Monocyte (primary cell): Measurements from ENCODE around the gene CMTR1.

DNA sequence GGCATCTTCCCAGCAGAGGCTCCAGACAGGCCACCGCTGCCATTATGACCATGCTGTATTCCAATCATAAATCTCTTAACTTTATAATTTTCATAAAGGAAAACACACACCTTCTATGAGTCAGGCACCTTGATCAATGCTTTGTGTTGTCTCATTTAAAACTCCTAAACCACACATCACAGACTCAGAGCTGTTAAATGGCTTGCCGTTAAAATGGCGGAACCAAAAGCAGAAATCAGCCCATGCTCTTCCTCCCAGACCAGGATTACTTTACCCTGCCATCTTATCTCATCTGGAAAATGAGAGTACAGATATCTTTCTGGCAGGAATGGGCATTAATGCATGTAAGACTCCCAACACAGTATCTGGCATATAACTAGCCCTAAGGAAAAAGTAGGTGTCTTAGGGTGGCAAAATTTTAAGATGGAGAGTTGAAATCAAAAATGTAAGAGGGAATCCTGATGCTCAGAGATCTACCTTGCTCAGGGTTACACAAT lies 36.6 kb downstream of the STK38 start:
- PRO-cap, 2 experiments: no peak in any of the 2 experiments

DNA sequence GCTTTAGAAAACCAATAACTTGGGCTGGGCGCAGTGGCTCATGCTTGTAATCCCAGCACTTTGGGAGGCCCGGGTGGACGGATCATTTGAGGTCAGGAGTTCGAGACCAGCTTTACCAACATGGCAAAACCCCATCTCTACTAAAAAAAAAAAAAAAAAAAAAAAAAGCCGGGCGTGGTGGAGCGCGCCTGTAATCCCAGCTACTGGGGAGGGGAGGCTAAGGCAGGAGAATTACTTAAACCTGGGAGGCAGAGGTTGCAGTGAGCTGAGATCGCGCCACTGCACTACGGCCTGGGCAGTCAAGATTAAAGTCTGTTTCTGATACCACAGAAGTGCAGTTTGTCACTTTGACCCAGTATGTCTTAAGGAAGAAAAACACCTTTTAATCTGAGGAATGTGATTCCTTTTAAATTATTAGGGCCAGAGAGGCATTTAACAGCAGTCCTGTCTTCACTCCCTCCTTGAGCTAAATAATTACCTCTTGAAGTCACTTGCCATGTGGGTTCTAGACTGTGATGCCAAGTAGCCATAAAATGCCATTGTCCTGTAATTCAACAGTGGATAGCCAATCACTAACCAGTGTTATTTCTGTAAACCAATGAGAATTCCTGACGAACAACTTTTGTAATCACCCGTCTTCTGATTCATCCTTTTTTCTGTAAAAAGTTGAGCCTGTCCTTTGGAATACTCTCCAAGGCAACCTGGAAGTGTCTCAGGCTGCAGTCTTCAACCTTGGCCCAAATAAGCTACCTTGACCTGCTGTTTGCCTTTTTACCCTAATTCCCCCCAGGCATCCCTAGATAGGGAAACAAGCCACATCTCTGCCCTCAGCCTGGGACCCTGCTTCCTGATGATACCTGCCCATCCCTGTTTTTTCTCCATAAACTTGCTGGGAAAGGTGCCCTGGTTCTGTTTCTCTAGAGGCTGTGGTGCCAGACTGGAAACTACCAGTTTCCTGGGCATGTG lies 16.3 kb downstream of the SRSF3 start:
- PRO-cap, 2 experiments: peak in 1 of 2 experiments; most common plus-strand start position 511 of the sequence (in 1)

- PRO-cap, 2 experiments: no peak in any of the 2 experiments
Observed at GRCh38 chr6:36627859-36628337, 33.7 kb downstream of the SRSF3 start.

DNA sequence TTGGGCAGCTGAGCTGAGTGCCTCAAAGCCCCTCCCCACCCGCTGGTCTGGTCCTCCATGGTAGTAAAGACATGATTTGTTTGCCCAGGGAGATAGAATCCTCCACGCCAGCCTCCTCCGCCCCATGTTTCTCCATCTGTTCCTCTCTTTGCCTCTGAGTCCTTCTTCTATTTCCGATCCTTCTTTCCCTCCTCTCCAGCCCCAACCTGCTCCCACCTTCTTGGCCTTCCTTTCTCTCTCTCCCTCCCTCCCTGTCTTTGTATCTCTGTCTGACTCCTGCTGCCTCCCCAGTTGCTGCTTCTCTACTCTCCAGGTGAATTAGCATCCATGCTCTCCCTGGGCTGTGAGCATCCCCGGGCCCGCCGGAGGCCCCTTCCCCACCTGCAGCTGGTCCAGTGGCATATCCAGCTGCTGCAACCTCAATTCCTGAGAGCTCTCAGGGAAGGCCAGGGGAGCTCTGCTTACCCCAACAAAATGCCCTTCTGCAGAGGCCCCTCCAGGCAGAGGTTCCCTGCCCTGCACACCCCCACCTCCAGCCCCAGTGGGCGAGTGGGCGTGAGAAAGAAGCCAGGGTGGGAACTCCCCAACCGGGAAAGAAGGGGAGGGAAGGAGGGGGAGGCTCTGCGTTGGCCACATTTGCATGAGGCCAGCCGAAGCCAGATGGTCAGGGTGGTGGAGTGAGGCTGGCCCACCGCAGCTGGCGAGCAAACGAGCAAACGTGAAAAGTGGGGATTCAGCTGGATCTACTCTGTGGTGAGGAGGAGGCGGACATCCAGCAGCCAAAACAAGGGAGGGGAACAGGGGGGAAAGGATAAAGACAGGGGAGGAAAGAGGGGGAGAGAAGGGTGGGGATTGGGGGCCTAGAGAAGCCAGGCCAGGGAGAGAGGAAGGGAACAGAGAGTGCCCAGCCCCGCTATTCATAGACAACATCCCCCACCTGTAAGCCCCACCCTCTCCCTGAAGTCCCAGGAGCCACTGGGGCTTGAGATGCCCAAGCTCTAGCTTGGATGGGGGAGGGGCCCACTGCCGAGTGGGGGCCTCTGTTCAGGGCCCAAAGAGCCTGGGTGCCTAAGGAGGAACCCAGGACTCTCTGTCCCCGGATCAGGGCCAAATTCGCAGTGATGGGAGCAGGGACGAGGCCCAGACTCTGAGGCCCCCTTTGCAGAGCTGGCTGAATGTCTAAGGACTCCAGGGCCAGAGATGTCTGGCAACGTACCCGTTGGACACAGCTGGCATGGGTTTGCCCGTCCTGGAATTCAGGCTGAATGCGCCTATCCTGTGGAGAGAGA lies 45.4 kb downstream of the CPNE5 start:
- PRO-cap, 2 experiments: no peak in any of the 2 experiments

GRCh38 chr6:36912559-36913106 lies 26.9 kb downstream of the C6orf89 start:
- PRO-cap, 2 experiments: no peak in any of the 2 experiments

DNA sequence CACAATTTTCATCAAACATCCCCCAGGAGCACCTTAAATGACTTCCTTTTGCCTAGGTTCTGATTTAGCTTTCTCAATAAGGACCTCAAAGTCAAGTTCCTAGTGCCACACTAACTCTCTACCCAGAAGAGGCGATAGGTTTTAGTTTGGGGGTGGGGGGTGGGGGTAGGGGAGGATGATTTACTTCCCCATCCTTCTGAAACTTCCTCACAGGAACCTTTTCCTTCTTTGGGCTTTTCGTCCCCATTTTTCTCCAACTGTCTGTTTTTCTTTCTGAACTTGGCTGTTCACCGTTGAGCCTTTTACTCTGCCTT lies 1.5 kb upstream of the MTCH1 start:
- PRO-cap, 2 experiments: no peak in any of the 2 experiments

DNA sequence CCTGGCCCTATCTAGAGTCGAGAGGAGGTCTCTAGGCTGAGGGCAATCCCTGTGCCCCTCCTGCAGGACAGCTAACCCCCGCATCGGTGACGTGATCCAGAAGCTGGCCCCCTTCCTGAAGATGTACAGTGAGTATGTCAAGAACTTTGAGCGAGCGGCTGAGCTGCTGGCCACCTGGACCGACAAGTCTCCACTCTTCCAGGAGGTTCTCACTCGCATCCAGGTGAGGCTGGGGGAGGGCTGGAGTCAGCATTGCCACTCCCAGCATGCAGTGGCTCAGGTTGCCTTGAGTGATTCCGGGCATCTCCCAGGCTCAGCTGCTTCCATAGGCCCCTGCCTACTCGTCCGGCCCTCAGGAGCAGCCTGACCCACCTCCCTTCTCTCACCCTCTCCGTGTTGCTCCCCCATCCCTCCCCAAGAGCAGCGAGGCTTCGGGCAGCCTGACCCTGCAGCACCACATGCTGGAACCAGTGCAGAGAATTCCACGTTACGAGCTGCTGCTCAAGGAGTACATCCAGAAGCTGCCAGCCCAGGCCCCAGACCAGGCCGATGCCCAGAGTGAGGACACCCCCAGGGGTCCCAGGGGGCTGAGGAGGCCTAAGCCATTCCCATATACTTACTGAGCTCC lies 8.2 kb downstream of the FGD2 start:
- PRO-cap, 2 experiments: no peak in any of the 2 experiments

- PRO-cap, 2 experiments: no peak in any of the 2 experiments
Observed at GRCh38 chr6:37051058-37051815, 45.8 kb downstream of the FGD2 start.

DNA sequence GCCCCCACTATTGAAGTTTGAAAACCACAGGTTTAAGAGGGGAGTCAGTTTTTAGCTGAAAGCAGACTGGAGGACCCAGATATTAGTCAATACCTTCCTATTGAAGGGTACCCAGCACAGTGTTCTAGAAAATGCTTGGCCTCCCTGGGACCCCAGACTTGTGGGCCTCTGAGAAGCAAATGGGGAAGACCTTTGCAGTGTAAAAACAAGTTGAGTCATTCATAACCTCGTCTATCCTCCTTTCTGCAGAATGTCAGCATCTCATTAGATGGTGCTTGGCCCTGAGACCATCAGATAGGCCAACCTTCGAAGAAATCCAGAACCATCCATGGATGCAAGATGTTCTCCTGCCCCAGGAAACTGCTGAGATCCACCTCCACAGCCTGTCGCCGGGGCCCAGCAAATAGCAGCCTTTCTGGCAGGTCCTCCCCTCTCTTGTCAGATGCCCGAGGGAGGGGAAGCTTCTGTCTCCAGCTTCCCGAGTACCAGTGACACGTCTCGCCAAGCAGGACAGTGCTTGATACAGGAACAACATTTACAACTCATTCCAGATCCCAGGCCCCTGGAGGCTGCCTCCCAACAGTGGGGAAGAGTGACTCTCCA lies 3.8 kb downstream of the PIM1 start:
- PRO-cap, 2 experiments: no peak in any of the 2 experiments

GRCh38 chr6:37432750-37433351 lies at the start of gene CMTR1:
CMTR1 (plus strand) TSS chr6:37433221.
- PRO-cap, 2 experiments: peak in 2 of 2 experiments; most common plus-strand start chr6:37433272 (in 2); most common minus-strand start chr6:37433110 (in 1)

DNA sequence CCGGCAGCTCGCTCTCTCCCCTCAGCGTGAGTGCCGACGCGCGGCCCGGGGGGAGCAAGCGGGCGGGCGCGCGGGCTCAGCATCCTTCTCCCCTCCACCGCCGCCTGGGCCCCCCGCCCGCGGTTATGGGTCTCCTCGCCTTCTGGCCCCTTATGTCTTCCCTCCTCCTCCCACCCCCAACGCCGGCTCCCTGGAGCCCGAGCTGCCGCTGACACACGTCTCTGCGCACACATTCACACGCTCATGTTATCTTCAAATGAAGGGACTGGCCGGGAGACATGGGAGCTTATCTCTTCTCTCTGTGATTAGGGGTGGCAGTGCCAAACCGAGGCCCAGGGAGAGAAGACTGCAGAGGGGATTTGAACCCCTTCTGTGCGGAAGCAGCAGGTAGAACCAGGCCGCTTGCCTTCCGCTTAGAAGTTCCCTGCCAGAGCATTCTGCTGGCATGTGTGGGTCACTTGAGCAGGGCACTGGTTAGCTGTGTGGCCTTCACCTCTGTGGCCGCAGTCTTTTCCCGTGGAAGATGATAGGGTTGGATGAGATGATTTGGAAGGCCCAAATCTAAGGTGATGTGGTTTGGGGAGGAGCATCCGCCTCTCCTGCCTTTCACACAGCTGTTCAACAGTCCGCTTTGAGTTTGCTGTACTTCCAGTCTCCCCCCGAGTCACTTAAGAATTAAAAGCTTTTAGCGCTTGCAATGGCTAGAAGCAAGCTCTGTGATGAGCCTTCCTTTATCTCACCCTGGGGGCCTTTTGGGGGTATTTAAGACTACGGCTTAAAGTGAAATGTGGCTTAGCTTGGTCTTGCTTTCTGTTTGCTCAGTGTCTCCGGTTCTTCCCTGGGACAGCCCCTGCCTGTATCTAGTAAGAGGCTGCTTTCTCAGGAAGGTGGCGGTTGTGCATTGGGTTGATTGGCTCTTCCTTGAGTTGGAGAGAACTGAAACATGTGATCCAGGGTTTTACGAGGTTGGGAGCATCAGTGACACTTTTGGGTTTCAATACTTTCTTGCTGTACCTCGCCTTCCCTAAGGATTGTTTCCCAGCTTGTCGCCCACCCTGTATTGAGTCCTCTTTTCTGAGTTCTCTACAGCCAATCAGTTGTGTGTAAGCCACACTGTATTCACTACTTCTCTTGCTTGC lies 700 bp downstream of the CMTR1 start:
- PRO-cap, 2 experiments: peak in 2 of 2 experiments; most common plus-strand start position 255 of the sequence (in 2); most common minus-strand start position 125 of the sequence (in 2)

DNA sequence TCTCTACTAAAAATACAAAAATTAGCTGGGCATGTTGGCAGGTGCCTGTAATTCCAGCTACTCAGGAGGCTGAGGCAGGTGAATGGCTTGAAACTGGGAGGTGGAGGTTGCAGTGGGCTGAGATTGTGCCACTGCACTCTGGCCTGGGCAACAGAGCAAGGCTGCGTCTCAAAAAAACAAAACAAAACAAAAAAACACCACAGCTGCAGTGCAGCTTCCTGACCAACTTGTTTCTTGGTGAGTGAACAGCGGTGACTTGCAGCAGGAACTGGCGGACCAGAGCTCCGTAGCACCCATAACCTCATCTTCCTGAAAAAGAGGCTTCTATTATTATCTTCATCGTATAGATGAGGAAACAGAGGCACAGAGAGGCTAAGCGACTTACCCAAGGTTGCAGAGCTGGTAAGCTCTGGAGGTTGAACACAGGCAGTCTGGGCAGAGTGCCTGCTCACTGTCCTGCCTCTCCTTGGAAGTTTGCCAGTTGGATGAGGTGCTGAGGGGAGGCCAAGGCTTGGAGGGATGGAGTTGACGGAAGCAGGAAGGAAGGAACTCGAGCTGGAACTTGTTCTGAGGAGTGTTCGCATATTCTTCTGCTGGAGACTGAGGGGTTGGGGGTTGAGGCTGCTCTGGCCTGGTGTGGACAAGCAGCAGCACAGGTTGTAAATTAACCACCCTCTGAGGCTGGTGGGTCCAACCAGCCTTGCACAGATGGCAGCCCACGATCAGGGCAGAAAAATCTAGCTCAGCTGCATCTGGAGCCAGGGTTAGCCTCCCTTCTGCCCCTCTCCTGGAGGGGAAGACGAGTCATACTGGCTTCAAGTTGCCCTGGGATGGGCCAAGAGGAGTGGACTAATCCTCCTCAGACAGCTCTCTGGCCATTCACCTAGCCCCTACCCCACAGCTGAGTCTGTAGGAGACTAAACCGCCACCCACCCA lies 48.0 kb upstream of the CCDC167 start:
- PRO-cap, 2 experiments: no peak in any of the 2 experiments

DNA sequence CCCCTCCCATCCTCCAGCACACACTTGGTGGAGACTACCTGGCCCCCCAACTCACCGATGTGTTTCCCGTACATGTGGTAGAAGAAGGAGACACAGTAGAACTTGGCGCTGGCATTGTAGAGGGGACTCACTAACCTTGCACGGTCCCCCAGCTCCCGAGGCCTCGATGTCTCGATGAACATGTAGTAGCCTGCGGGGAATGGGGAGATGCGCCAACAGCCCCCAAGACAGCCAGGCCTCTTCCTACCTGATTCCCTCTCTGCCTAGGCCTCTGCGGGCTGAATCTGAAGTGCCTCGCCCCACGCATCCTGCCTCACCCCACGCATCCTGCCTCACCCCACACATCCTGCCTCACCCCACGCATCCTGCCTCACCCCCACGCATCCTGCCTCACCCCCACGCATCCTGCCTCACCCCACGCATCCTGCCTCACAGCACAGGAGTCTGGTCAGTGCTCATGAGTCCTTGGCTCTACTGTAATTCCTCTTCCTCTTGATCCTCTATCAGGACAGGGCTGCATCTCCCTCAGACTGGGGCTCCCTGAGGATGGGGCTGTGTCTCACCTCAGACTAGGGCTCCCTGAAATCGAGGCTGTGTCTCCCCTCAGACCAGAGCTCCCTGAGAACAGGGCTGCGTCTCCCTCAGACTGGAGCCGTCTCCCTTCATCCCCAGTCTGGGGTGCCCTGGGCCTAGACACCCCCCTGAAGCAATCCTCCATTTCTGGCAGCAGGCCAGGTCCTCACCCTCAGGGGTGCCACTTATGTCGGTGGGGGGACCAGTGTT lies 53.7 kb downstream of the MDGA1 start:
- PRO-cap, 2 experiments: no peak in any of the 2 experiments

DNA sequence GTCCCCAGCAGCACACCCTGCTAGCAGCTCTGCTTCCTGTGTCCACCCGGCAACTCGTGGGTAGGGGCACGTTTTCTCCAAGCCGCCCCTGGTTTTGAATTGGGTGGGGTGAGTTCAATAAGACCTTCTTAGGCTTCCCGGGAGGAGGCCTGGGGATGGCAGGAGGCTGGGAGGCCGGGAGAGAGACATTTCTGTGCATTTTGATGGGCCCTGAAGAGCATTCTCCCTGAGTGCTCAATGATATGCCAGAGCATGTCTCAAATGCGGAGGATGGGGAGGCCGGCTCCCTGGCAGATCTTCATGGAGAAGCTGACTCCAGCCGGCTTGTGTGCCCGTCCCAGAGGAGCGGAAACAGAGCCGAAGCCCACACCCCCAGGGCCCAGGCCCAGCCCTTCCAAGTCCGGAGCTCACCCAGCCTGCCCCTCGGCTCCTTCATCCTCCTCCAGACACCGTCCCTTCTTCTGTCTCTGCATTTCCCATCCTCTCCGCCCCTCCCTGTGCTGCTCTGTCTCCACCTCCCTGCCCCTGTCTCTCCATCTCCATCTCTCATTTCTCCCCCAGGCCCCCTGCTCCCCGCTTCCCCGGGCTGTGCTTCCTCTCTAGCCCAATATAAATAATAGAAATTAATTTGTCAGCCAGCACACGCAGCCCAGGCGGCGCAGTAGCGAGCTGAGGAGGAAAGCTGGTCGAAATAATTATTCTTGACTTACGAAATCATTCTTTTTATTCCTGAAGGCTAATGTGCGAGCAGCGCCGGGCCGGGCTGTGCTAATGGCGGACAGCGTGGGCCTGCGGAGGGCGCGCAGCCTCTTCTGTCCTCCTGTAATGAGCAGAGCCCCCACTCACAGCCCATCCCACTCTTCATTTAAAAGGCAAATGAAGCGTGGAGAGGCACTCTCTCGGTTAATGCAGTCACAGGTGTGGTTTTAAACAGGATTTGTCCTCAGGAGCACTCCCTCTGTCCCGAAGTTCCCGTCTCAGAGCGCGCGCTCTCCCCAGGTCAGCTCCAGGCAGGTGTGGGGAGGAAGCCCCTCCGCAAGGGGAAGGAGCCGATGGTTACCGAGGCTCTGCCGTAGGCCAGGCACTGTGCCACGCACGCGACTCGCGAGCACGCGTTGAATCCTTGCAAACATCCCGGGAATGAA lies 36.0 kb upstream of the ZFAND3 start:
- PRO-cap, 2 experiments: no peak in any of the 2 experiments

- PRO-cap, 2 experiments: no peak in any of the 2 experiments
Observed at GRCh38 chr6:37799290-37799778, 20.2 kb upstream of the ZFAND3 start.

DNA sequence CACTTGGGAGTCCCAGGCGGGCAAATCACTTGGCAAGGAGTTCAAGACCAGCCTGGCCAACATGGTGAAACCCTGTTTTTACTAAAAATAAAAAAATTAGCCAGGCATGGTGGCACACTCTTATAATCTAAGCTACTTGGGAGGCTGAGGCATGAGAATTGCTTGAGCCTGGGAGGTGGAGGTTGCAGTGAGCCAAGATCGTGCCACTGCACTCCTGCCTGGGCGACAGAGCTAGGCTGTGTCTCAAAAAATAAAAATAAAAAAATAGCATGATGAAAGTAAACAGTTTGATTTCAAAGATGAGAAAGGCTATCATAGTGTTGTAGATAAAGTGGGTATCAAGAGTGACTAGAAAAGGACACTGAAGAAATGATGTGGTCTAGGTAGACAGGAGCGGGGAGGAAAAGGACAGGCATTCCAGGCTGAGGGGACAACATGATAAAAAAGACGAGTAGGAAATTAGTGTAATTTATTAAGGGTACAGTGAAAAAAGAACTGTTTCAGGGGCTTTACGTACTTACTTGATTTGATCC lies 41.6 kb downstream of the ZFAND3 start:
- PRO-cap, 2 experiments: peak in 1 of 2 experiments; most common plus-strand start position 138 of the sequence (in 1)

DNA sequence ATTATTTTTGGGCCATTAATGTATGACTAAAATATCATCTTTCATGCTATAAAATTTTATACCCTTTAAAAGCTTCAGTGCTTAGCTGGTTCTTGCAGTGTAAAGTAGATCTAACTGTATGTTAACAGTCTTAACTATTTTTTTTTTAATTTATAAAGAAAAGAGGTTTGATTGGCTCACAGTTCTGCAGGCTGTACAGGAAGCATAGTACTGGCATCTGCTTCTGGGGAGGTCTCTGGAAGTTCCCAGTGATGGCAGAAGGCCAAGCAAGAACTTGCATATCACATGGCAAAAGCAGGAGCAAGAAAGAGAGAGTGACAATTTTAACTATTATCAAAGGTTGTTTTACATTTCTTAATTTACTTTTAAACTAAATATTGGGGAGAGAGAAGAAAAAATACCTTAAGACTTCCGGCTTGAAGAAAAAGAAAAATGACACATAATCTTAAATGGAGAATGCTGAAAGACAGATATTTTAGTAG lies 120.9 kb downstream of the ZFAND3 start:
- PRO-cap, 2 experiments: no peak in any of the 2 experiments

DNA sequence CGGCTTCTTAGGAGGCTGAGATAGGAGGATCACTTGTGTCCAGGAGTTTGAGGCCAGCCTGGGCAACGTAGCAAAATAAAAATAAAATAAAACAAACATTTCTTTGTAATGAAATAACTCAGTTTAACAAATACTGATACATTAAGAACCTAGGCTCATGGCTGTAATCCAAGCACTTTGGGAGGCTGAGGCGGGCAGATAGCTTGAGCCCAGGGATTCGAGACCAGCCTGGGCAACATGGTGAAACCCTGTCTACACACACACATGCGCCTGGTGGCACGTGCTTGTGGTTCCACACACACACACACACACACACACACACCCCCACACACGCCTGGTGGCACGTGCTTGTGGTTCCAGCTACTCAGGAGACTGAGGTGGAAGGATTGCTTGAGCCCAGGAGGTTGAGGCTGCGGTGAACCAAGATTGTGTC lies 165.7 kb downstream of the ZFAND3 start:
- PRO-cap, 2 experiments: no peak in any of the 2 experiments

GRCh38 chr6:38154998-38155661 lies 335.6 kb downstream of the ZFAND3 start:
- PRO-cap, 2 experiments: peak in 2 of 2 experiments; most common plus-strand start chr6:38155453 (in 1); most common minus-strand start chr6:38155157 (in 2)

DNA sequence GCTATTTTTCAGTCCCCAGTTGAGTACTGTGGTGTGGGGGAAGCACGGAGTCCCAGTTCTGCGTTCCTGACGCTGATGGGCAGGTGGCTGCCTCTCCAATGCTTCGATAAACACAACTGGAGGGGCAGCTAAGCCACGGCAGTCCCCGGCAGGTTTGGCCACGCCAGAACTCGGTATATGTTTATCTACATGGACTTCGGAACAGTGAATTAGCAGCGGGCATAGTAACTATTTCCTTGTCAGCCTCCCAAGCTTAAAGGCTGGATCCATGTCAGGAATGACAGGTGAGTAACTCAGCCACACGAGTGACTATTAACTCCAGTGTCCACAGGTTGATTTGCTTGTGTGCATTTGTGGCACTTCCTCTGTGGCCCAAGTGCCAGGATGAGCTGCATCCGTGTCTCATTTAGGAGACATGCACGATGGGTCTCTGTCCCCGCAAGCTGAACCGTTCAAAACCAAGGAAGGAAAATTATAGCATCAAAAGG lies 354.5 kb downstream of the ZFAND3 start:
- PRO-cap, 2 experiments: no peak in any of the 2 experiments